Measurements from ENCODE around the genes TADA3, ARPC4 and TIMP4.

GRCh38 chr3:9791934-9792877, at the start of gene TADA3:
TADA3 (minus strand) TSS chr3:9792473.
- CAGE, long polyA plus RNA, result no peak
- RRBS, result 2% methylated on average over 17 of the region's 51 CpGs

DNA sequence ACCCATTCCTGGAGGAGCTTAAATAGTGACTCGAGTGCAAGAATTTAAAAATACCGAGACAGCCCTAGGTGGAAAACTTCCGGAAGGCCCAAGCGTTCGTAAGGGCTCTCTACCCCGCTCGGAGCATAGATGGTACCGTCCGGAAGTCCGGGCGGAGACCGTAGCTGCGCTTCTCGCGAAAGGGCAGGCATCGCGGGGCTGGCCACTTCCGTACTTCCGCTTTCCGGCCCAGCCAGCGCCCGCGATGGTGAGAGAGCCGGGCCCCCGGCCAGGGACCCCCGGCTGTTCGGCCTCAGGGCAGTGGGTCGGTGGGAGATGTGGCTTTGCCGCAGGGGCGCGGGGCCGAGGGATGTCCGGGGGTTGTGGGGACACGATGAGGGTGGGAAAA, at the start of gene ARPC4:
Gene ARPC4, plus strand, starts transcription at position 205 of the 388 bp plus-strand sequence.
- CAGE, long polyA plus RNA, result start-site peak on the plus strand centred at position 216 of the sequence, 43 bp wide, 926 and 657 reads in 2 replicates
- RRBS, result 1% methylated on average over 26 of the region's 34 CpGs

DNA sequence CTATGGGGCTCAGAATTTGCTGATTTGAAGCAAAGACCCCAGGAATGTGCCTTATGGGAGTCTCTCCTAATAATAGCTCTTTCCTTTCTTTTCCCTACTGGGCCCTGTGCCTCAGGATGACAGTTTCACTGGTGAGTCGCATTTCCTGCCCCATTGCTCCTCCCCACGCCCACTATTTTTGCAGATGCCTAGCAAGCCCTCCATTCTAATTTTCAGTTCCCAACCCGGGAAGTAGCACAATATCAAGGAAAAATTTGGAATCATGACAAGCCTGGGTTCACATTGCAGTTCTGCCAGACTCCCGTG, 587 bp downstream of the IL17RE start:
- CAGE, long polyA plus RNA, result no peak
- RRBS, result no CpG with 5 or more reads among the region's 4 CpGs

- CAGE, long polyA plus RNA, result no peak
- RRBS, result no CpG with 5 or more reads among the region's 5 CpGs
These were observed 3.5 kb upstream of the IL17RC start for GRCh38 chr3:9913353-9913846.

- CAGE, long polyA plus RNA, result no peak
- RRBS, result no CpG with 5 or more reads among the region's 4 CpGs
These were observed 21.4 kb downstream of the IRAK2 start for GRCh38 chr3:10186176-10186561.

DNA sequence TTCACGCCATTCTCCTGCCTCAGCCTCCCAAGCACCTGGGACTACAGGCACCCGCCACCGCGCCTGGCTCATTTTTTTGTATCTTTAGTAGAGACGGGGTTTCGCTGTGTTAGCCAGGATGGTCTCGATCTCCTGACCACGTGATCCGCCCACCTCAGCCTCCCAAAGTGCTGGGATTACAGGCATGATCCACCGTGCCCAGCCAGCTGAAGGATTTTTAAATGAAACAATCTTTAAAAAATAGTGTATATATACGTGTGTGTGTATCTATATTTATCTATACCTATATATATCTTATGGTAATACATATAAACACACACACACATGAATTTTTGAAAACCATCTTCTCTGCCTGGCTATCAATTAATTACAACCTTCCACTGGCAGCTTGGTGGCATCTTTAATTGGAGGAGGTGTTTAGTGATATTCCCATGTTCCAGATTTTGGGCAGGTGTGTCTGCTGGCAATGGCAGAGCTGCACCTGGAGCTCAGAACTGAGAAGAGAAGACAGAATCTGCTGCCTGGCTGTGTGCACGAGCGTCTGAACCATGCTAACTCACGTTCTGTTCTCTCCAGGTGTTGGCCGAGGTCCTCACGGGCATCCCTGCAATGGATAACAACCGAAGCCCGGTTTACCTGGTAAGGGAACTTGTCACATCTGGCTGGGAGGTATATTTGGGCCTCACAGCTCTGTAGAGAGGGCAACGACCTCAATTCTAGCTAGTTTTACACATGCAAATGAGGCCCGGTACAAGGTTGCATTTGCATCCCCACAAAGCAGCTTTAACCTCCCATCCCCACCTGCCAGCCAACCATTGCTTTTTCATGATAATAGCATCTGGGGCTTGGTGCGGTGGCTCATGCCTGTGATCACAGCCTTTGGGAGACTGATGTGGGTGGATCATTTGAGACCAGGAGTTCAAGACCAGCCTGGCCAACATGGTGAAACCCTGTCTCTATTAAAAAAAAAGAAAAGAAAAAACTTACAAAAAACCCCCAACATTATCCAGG, 22.2 kb upstream of the TATDN2 start:
- CAGE, long polyA plus RNA, result no peak
- RRBS, result 87% methylated on average over 2 of the region's 21 CpGs

GRCh38 chr3:10311822-10312473, 9.0 kb downstream of the SEC13 start:
- CAGE, long polyA plus RNA, result no peak
- RRBS, result no CpG with 5 or more reads among the region's 18 CpGs

GRCh38 chr3:10702897-10703562, 113.0 kb upstream of the SLC6A11 start:
- CAGE, long polyA plus RNA, result no peak
- RRBS, result no CpG with 5 or more reads among the region's 12 CpGs

DNA sequence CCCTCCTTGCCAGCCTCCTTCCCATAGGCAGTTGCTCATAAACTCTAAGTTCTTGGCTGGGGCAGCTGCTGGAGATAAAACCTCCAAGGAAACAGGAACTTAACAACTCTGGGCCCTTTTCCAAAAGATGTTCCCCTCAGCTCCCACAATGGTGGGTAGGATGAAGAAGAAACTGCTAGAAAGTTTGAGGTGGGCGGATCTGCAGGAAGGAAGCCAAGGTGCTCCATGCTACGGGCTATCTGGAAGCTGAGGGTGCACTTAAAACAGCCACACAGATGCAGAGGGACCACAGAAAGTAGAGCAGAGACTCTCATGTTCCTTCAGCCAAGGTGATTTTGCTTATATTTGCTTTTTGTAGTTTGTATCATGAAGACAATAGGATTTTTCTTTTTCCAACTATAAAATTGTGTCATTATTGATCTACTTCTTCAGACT, 29.4 kb downstream of the SLC6A11 start:
- CAGE, long polyA plus RNA, result no peak
- RRBS, result no CpG with 5 or more reads among the region's 2 CpGs

DNA sequence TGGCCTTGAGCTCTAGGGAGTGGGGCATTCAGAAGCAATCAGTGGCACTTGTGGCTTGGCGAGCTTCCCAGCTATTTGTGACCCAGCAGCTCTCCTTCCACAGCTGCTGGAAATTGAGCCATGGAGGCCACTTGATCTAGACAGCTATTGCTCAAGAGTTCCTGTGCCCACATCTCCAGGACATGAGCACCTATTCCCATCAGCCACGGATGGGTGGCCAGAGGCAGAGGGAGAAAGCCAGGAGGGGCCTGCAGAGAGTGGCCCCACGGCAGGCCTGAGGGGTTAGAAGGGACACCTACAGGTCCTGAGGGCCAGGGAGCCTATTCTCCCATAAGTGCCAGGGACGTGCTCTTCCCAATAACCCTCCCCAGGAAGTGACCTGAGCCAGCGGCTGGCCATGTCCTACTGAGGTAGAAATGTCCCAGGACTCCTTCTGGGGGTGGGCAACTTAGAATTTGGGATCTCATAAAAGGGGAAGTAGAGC, 34.0 kb upstream of the SLC6A1 start:
- CAGE, long polyA plus RNA, result no peak
- RRBS, result no CpG with 5 or more reads among the region's 5 CpGs

DNA sequence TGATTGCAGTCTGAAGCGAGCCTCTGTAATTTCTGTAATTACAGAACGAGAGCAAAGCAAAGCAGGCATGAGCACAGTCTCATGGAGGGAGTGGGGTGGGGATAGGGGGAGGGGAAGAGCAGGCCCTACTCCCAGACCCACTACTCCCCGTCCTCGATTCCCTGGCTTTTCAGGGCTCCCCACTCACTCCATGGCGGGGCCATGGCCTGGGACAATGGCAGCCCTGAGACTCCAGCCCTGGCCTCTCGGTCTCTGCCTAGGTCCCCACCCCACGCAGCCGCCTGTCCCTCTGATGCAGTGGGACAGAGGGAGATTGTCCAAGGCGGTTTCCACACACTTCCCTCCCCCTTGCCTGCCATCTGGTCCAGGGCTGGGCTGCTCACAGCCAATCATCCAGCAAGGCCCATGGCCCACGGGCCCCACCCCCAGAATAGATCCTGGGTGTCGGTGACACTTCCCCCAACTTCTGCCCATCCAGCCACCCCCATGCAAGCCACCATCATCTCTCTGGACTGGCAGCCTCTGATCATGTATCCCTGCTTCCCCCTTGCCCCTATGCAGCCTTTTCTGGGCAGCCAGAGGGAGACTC, 18.3 kb downstream of the SLC6A1 start:
- CAGE, long polyA plus RNA, result no peak
- RRBS, result no CpG with 5 or more reads among the region's 11 CpGs

DNA sequence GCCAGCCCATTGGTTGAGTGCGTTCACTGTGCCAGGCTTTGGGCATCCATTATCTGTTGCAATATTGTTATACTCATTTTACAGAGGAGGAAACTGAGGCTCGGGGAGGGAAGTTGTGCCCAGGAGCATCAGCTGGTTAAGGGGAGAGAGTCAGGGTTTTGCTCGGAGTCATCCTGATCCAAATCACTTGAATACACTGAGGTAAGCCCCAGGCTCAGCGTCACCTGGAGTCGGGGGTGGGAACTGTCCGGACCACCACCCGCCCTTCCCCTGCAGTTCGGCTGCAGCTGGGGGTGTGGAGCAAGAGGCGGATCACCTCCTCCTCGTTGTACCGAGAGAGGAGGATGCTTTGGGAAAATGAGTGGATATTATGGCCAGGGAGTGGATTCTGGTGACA, 636 bp downstream of the HRH1 start:
- CAGE, long polyA plus RNA, result no peak
- RRBS, result no CpG with 5 or more reads among the region's 11 CpGs

DNA sequence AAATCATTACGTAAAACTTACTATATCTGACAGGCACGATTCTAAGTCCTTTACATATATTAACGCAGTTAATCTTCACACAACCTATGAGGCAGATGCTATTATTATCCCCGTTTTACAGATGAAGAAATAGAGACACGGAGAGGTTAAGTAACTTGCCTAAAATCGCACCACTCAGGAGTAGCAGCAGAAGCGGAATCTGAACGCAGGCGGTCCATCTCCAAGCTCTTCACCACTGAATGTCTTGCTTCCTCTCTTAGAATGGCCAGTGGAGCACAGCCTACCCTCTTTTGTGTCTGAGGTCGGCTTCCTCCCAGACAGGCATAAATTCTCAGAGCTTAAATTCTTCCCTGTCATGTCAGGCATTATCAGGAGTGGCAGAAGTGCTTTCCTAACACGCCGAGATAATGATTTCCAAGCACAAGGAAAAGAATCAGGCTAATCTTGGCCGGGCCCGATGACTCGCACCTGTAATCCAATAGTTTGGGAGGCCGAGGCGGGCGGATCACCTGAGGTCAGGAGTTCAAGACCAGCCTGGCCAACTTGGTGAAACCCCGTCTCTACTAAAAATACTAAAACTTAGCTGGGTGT, 30.0 kb downstream of the HRH1 start:
- CAGE, long polyA plus RNA, result no peak
- RRBS, result no CpG with 5 or more reads among the region's 19 CpGs

GRCh38 chr3:11251278-11251655, 20.9 kb upstream of the ATG7 start:
- CAGE, long polyA plus RNA, result no peak
- RRBS, result no CpG with 5 or more reads among the region's 5 CpGs

- CAGE, long polyA plus RNA, result no peak
- RRBS, result no CpG with 5 or more reads among the region's 9 CpGs
These were observed 45.9 kb downstream of the VGLL4 start for GRCh38 chr3:11597758-11598333.

GRCh38 chr3:11600346-11601115, 43.2 kb downstream of the VGLL4 start:
- CAGE, long polyA plus RNA, result no peak
- RRBS, result no CpG with 5 or more reads among the region's 17 CpGs

- CAGE, long polyA plus RNA, result no peak
- RRBS, result no CpG with 5 or more reads among the region's 25 CpGs
These were observed 33.5 kb downstream of the VGLL4 start for GRCh38 chr3:11609963-11610794.

GRCh38 chr3:11638906-11639564, 4.7 kb downstream of the VGLL4 start:
- CAGE, long polyA plus RNA, result no peak
- RRBS, result no CpG with 5 or more reads among the region's 18 CpGs

DNA sequence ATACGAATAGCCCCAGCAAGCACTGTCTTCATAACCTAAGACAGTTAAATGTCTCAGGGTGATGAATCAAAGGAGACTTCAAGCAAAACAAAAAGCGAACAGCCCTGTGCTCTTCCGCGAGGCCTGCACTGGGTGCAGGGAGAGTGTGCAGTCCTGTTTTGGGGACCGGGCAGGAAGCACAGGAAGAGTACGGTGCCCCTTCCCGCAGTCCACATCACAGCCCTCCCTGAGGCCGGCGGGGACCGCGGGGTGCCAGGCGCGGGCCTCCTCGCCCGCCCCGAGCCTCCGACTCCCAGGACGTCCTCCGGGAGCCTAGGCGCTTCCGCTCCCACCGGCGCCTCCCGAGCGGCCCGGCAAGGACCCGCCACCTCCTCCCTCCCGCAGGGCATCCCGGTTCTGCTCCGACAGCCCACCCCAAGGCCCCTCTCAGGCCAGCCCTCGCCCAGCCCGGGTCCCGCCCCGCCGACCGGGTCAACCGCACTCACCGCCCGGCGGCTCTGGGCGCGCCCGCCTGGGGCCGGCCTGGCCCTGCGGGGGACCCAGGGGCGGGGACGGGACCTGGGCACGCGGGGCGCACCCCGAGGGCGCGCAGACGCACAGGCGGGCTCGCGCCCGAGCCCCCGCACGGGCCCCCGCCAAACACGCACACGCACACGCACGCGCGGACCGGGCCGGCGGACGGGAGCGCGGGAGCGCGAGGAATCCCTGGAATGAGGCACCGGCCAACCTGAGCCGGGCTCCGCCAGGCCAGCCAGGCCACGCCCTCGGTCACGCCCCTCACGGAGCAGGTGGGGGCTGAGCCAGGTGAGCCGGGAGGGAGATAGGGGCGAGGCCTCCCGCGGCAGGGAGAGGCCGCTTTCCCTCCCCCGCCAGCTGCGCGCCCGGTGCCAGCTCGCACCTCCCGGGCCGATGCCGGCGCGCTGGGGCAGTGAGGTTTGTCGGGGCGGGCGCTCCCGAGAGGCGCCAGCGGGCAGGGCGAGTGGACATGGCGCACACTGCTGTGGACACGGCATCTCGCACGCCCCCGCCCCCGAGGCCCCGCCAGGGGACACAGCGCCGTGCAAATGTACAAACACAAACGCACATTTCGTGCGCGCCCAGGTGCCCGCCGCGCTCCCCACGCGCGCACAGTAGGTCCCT, 75.6 kb upstream of the VGLL4 start:
- CAGE, long polyA plus RNA, result no peak
- RRBS, result 1% methylated on average over 50 of the region's 123 CpGs

GRCh38 chr3:12158080-12159176, at the start of gene TIMP4:
TIMP4 (minus strand) TSS chr3:12158912.
- CAGE, long polyA plus RNA, result no peak
- RRBS, result 19% methylated on average over 3 of the region's 41 CpGs

Measured in osteoblast (primary cell).